OCI-LY7 (cell line): ENCODE results near the gene RXFP3.

GRCh38 chr5:33161857-33162251 lies 278.9 kb upstream of the TARS1 start:
- PRO-cap = no peak
- RAMPAGE, long total RNA = no peak

DNA sequence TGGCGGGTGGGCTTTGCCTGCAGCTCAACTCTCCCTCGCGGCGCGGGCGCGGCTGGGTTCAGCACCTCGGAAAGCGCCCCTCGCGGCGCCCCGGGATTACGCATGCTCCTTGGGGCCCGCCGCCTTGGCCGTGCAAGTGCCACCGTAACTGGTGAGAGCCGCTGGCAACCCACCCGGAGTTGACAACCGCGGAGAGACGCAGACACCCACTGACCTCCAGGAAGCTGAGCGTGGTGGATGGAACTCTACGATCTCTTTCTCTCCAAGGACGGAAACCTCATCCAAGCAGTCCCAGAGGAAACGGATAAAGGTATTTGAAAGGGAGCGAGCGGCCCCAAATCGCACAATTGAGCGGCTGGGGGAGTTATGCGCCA lies at the start of gene RXFP3:
RXFP3 (plus strand) TSS at position 359 of the 374 bp plus-strand sequence.
- PRO-cap = no peak
- RAMPAGE, long total RNA = no peak

DNA sequence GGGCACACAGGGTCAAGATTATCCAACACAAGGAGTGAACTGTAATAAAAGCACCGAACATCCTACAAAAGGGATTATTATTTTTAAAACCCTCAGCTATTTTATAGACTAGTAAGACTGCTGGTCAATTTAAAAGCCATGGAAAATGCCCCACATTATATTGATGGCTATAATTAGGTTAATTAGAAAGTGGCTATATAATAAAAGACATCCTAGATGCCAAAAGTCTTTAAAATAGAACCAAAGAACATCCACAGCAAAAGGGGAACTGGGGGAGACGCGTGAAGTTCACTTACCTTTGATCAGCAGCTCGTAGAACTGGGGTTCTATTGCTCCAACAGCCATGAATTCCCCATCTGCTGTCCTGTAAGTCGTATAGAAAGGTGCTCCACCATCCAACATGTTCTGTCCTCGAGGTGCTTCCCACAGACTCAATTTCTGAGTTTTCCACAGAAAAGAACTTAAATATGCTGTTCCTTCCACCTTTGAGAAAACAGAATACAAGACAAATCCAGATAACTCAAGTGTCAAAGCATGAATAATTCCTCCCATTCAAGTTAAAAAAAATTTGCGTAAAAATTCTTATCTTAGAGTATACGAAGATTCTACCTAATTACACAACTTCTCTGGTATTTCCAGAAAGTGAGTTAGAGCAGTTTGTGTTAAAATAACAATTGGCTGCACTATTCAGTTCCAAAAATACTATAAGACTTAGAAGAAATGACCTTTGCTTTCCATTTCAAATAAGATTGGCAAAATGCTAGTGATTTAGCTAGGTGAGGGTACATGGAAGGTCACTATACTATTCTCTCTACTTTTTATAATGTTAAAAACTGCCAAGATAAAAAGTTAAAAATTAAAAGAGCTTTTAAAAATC lies 9.3 kb downstream of the AMACR start:
- PRO-cap = no peak
- RAMPAGE, long total RNA = no peak

- PRO-cap = no peak
- RAMPAGE, long total RNA = no peak
Measured at GRCh38 chr5:34484094-34484536, 172.0 kb upstream of the RAI14 start.

DNA sequence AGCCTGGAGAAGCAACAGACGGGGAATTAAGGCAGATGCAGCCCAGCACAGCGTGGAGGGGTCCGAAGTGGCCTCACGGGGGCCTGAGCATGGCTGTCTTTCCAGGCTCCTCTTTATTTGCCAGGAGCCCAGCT lies 1.1 kb downstream of the RAI14 start:
- PRO-cap = no peak
- RAMPAGE, long total RNA = no peak

GRCh38 chr5:34658016-34658457 lies 1.9 kb downstream of the RAI14 start:
- PRO-cap = no peak
- RAMPAGE, long total RNA = no peak

GRCh38 chr5:34936041-34936315 lies 6.6 kb downstream of the DNAJC21 start:
- PRO-cap = no peak
- RAMPAGE, long total RNA = no peak

DNA sequence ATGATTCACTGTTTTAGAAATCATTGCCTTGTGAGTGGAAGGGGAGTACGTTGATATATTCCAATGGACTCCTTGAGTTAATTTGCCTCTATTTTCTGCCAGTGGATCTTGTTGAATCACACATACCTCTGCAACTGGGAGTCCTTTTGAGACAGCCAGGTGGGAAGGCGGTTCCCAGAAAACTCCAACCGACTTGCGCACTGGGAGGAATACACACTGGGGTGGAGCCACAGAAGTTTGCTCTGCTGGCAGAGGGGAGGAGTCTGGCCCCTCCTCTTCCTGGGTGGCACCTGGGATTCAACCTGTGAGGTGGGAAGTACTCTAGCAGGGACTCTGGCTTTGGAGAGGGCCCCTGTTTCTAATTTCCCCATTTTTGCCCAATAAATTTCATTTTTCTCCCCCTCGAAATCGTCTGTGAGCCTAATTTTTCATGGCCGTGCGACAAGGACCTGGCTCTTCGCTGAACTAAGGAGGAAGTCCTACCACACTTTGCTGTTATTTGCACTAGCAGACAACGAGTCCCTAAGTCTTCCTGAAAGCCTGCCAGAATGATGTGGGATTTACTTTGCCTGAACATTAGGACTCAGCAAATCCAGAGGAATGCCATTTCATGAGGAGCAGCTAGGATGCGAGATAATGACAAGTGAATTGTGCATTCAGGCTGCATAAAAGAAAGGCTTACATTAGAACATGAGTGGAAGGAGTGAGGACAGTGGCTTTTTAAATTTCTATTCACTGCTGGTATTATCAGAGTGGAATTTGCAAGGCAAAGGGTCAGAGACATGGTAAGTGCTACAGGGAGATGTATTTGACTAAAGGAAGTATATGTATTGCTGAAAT lies 67.2 kb downstream of the PRLR start:
- PRO-cap = no peak
- RAMPAGE, long total RNA = no peak

- PRO-cap = no peak
- RAMPAGE, long total RNA = no peak
Measured at GRCh38 chr5:35247252-35248128, 17.2 kb upstream of the PRLR start.

- PRO-cap = no peak
- RAMPAGE, long total RNA = no peak
Measured at GRCh38 chr5:35863274-35863807, 6.7 kb downstream of the IL7R start.

DNA sequence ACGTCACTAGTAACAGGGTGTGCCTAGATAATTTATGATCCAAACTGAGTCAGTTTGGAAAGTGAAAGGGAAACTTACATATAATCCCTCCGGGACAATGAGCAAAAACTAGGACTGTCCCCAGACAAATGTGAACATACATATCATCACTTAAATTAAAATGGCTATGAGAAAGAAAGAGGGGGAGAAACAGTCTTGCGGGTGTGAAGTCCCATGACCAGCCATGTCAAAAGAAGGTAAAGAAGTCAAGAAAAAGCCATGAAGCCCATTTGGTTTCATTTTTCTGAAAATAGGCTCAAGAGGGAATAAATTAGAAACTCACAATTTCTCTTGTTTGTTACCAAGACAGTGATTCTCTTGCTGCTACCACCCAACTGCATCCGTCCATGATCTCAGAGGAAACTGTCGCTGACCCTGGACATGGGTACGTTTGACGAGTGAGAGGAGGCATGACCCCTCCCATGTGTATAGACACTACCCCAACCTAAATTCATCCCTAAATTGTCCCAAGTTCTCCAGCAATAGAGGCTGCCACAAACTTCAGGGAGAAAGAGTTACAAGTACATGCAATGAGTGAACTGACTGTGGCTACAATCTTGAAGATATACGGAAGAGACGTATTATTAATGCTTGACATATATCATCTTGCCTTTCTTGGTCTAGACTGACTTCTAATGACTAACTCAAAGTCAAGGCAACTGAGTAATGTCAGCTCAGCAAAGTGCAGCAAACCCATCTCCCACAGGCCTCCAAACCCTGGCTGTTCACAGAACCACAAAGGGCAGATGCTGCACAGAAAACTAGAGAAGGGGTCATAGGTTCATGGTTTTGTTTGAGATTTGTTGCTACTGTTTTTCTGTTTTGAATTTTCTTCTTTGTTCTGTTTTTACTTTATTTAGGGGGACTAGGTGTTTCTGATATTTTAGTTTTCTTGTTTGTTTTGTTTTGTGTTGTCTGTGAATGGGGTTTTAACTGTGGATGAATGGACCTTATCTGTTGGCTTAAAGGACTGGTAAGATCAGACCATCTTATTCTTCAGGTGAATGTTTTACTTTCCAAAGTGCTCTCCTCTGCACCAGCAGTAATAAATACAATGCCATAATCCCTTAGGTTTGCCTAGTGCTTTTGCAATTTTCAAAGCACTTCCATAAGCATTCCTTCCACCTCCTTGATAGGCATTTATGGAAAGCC lies 20.8 kb downstream of the IL7R start:
- PRO-cap = no peak
- RAMPAGE, long total RNA = no peak

- PRO-cap = no peak
- RAMPAGE, long total RNA = no peak
Measured at GRCh38 chr5:36152472-36153196, 723 bp downstream of the SKP2 start.

GRCh38 chr5:36305358-36306069 lies 3.8 kb upstream of the RANBP3L start:
- PRO-cap = no peak
- RAMPAGE, long total RNA = no peak

DNA sequence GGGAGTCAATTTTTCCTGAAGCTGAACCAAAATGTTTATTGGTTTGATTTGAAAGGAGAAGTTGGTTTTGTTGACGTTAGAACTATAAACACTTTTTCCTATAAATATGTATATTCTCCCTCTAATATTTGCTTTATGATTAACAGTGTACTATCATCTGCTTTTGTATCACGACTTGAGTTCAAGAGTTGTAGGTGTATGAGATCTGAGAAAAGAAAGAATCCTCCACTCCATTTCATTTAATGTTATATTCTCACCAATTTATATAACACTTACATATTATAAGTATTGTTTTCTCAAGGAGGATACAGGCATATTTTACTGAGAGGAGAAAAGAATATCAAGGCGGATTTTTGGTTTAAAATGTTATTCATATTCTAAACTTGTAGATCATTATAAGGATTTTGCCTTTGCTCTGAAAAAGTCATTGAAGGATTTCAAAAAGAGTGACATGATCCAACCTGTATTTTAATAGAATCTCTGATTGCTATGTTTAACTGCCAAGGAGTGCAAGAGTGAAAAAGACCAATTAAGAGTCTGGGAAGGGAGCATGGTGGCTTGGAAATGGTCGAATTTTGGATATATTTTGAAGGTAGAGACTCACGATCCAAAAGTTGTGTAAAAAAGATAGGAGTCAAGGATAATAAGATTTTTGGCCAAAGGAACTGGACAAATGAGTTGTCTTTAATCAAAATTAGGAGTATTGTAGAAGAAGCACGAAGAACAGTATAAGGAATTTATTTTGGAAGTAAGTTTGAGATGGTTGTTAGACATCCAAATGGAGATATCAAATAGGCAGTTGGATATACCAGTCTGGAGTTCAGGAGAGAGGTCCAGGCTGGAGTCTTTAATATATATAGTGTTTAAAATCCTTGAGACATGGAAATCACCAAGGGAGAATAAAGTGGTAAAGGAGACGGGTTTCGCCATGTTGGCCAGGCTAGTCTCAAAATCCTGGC lies 50.7 kb downstream of the NIPBL start:
- PRO-cap = no peak
- RAMPAGE, long total RNA = no peak

DNA sequence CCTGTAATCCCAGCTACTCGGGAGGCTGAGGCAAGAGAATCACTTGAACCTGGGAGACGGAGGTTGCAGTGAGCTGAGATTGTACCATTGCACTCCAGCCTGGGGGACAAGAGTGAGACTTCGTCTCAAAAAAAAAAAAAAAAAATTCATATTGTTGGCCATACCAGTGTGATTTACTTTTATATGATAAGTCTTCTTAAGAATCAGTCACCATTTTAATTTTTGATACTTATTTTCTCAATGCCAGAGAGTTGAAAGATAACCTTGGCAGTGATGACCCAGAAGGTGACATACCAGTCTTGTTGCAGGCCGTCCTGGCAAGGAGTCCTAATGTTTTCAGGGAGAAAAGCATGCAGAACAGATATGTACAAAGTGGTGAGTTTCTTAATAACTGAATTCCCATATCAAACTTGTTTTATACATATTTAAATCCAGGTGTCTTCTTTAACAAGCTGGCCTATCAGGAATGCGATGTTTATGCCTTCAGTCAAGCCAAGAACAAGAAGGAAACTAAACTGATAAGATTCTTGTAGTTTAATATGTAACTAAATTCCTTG lies 81.4 kb downstream of the NIPBL start:
- PRO-cap = no peak
- RAMPAGE, long total RNA = no peak

GRCh38 chr5:37197923-37198499 lies 51.2 kb downstream of the CPLANE1 start:
- PRO-cap = no peak
- RAMPAGE, long total RNA = no peak

GRCh38 chr5:37669291-37669834 lies 170.5 kb downstream of the GDNF start:
- PRO-cap = no peak
- RAMPAGE, long total RNA = no peak

GRCh38 chr5:38364873-38365415 lies 106.6 kb downstream of the EGFLAM start:
- PRO-cap = no peak
- RAMPAGE, long total RNA = no peak

GRCh38 chr5:38467249-38467939 lies 89.1 kb downstream of the LIFR start:
- PRO-cap = no peak
- RAMPAGE, long total RNA = no peak

DNA sequence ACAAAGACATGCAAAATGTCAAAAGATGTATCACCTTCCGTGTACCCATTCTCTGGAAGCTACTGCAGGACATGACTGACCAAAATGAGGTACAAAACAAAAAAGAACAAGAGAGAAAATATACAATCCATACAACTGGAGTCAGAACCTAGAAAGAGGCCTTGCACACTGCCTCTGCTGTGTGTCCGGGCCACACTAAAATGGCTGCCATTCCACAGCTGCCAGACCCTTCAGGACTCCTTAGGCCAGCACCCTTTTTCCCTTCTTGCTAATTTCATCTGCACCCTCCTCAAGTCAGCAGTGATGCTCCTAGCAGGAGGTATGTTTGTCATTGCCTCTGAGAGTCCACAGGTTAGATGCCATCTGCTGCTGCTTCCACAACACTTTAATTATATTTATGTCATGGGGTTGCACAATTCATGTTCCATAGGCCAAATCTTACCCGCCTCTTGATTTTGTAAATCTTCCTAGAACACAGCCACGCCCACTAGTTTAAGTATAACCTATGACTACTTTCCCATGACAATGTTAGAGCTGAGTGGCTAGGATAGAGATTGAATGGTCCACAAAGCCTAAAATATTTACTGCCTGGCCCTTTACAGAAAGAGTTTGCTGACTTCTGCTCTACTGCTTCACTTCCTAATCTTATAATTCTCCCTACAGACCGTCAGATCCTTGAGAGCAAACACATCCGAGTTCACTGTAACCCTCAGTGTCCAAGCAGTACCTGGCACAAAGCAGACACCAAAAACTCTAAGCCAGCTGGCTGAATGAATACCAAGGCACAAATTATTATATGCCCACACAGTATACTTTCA lies 21.2 kb downstream of the LIFR start:
- PRO-cap = no peak
- RAMPAGE, long total RNA = no peak